AG04450 (cell line): ENCODE results near the gene NAT8.

DNA sequence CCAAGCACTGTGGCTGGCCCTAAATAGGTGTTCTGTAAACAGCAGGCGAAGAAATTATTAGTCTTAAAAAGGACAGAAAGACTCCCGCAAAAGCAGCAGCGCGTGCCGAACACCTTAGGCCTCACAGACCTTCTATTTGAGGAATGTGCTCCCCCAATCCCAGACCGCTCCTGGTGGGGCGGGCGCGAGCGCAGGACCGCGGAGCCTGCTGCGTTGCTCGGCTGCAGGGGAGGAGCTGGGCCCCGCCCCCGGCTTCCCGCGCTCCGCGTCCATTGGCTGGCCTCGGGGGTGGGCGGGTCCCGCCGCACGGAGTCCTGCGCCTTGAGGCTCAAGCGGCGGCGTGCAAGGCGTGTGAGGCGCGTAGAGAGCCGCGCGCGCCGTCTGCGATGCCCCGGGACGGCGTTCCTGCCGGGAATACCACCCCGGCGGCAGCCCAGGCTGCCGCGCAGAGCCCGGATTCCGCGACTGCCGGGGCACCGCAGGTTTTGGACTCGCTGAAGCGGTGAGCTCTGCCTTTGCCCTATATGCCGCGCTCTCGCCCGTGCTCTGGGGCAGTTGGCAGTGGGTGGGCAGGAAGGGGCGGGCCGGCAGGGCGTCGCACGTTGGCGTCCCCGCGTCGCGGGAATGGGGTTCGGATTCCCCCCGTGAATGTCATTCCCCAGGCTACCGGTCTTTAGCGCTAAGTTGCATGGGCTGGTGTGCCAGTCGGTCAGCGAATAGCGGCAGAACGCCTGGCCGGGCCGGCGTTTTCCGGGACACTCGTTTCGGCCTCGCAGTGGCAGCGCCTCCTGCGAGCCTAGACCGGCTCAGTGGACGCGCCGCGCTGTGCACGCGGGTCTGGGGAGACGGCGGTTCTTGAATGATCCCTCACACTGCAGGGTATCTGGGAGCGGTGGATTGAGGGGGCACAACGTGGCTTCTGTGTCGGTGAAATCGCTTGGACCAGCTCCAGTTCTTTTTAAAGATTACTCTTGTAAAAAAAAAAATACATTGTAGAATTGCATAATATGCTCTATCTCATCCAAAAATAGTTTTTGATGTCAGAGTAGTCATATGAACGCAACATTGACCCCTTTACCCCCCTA is 49.7 kb upstream of the PAIP2B start:
- CAGE, long polyA plus RNA = no peak
- RRBS = 4% methylated on average over 29 of the region's 98 CpGs

- CAGE, long polyA plus RNA = no peak
- RRBS = no CpG with 5 or more reads among the region's 14 CpGs
These were observed 12.0 kb upstream of the DYSF start for GRCh38 chr2:71454304-71455112.

GRCh38 chr2:71474884-71475493 is 8.5 kb downstream of the DYSF start:
- CAGE, long polyA plus RNA = no peak
- RRBS = no CpG with 5 or more reads among the region's 11 CpGs

DNA sequence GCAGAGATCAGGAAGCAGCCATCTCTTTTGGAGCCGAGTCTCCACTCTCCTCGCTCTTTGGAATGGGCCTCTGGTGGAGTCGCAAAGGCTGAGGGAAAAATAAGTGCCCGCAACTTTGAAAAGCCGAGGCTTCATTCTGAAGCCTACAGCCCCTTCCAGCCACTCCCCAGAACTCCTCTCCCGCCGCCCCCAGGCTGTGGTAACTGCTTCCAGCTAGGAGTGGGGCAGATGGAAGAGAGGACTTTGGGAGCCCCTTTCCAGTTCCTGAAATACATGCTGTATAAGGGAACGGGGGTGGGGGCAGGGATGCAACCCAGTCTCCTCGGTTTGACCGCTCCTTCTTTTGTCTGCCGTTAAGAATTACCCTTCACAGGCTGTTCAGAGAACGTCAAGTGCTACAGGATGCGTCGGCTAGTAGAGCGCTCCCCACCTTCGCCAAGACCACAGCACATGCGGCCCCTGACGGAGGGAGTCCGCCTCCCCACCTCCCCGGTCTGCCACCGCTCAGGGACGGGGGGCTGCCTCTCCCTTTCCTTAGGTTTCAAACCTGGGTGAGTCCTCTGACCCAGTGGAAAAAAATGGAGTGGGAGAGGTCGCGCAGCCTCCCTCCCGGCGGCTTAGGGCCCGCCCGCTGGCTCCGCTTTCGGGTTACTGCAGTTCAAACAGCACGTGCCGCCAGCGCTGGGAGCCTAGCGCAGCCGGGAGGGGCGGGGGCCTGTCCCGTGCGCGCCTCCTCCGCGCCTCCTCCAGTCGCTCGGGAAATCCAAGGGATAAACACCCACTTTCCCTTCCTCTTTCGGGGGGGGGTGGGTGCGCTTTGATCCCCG is 4.9 kb downstream of the CYP26B1 start:
- CAGE, long polyA plus RNA = no peak
- RRBS = 4% methylated on average over 11 of the region's 46 CpGs

- CAGE, long polyA plus RNA = no peak
- RRBS = no CpG with 5 or more reads among the region's 9 CpGs
These were observed 86.2 kb upstream of the CYP26B1 start for GRCh38 chr2:72233867-72234309.

DNA sequence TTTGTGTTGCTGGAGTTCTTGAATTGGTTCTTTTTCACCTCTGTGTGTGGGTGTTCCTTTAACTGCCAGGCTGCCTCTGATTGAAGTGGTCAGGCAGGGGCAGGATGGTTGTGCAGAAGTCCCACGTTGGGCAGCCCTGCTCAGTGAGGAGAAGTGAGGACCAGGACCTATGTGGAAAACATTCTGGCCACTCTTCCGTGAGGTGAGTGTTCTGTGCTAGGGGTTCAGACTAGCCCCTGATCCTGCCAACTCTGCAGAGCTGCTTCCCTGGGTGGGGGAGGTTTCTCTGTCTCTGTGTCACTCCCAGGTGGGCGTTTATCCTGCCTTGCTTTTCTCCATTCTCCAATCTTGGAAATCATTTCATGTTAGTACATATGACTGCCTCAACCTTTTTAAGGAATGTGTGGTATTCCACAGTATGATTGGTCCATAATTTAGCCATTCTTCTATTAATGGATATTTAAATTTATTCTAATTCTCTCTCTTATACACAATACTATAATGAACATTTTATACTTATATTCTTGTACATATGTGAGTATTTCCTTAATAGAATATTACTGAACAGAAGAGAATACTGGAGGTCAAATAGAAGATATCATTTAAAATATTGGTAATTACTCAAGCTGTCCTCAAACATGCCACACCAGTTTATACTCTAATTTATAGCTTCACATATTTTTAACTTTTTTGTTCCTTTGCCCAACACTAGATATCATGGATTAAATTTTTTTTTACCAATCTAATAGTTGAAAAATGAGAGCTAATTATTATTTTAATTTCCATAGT is 156.3 kb upstream of the CYP26B1 start:
- CAGE, long polyA plus RNA = no peak
- RRBS = no CpG with 5 or more reads among the region's 3 CpGs

DNA sequence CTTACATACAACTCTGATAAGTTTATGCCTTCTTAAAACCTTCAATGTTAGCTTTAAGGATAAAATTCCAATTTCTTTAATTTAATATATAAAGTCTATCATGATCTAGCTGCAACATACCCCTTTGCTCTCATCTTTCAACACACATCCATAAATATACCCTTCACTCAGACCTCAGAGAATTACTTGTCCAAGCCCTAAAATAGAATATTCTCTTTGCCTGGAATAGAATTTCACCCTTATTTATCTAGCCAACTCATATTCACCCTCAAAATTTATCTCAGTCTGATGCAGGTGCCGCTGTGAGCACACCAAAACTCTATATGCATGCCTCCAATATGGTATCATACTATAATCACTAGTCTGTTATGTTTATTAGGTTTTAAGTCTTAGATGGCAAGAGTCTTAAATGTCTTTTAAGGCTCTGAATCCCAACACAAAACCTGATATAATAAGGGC is 144.8 kb downstream of the EXOC6B start:
- CAGE, long polyA plus RNA = no peak
- RRBS = no CpG with 5 or more reads among the region's 1 CpG

DNA sequence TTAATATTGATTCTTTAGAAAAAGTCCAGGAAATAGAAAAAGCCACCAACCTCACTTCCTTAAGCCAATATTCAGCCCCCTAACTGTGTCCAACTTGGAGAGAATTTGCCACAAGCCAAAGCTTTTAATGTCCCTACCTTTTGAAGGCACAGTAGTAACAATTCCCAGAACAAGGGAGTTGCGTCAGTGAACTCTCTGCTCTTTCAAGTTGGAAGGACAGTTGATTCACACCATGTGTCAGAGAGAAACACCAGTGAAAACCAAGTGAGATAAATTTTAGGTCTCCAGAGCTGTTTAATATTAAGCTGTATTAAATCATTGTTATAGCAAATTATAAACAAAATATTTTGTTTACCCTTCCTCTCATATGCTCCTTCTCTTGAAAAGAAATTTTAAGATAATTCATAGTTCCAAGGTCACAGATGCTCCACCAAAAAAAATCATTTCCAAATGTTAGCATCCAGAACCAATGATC is 66.0 kb downstream of the EXOC6B start:
- CAGE, long polyA plus RNA = no peak
- RRBS = no CpG with 5 or more reads among the region's 1 CpG

- CAGE, long polyA plus RNA = no peak
- RRBS = 3% methylated on average over 10 of the region's 44 CpGs
These were observed 24.7 kb upstream of the SPR start for GRCh38 chr2:72862157-72863255.

DNA sequence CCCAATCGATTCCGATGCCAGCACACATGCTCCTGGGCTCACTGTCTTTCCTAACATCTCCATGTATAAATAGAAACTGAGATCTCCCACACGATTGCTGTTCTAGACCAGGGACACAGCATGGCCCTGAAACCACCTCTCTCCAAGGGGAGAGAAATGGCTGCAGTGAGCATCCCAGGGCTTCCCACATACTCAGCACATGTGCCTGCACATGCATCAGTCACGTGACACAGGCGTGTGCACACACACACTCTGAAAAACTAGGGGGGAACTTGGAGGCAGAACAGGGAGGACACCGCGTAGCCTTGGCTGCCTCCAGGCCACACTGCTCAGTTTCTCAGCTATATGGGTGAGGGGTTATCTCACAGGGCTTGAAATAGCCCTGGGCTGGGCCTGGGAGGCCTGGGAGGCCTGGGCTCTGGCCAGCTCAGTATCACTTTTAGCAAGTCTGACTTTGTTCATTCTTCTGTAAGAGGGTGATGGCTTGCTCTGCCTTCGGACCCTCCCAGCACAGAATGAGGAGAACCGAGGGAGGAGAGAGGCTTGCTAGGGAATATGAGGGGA is 66.9 kb downstream of the EMX1 start:
- CAGE, long polyA plus RNA = no peak
- RRBS = no CpG with 5 or more reads among the region's 9 CpGs

DNA sequence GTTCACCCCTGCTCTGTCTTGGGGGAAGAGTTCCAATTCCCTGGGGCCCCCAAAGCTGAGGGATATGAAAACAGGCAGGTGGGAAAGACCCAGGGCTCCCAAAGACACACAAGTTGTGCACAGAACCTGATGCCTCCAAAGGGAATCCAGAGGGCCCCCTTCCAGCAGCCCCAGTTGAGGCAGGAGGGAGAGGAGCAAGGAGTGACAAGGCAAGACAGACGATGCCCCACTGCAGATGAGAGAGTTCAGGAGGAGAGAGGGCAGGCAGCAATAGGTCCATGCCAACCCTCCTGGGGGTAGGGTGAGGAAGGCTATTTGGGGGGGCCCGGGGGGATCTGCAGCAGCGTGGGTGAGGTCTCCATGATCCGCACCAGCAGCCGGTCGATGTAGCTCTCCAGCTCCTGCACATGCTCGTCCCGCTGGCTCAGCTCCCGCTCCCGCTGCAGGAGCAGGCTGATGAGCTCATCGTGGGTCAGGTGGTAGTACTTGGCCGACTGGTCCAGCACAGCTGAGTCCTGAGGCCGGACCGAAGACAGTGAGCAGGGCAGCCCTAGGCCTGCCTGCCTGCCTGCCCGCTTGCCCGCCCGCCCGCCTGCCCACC is 3.8 kb upstream of the SFXN5 start:
- CAGE, long polyA plus RNA = no peak
- RRBS = 81% methylated on average over 4 of the region's 18 CpGs

DNA sequence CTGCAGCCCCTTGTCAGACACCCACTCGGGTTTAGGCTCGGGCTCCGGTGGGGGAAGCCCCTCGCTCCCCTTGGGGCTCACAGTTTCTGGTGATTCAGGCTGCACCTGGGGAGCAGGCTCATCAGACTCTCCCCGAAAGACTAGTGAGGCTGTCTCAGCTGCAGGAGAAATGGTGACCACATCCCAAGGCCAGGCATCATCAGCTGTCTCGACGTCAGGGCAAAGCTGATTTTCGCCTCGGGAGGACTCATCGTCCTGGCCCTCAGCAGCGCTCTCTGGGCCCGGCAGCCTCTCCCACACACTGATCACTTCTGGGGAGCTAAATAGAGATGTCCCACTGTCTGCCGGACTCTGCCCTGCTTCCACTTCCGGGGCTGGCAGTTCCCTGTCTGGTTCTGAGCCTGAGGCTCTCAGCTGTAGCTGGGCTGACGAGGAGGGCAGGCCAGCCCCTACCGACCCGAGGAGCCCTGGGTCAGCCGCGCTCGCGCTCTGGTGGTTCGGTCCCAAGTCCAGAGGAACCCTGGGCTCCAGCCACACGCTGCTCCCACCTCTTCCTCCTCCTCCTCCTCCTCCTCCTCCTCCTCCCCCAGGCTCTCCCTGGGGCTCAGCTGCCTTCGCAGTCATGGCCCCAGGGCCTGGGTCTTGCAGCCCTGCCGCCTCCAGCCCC is 9.2 kb upstream of the SFXN5 start:
- CAGE, long polyA plus RNA = no peak
- RRBS = 64% methylated on average over 1 of the region's 25 CpGs

GRCh38 chr2:73089240-73090255 is 18.0 kb upstream of the SFXN5 start:
- CAGE, long polyA plus RNA = no peak
- RRBS = no CpG with 5 or more reads among the region's 18 CpGs

- CAGE, long polyA plus RNA = no peak
- RRBS = 7% methylated on average over 18 of the region's 39 CpGs
These were observed 26.1 kb upstream of the NOTO start for GRCh38 chr2:73176074-73176807.

DNA sequence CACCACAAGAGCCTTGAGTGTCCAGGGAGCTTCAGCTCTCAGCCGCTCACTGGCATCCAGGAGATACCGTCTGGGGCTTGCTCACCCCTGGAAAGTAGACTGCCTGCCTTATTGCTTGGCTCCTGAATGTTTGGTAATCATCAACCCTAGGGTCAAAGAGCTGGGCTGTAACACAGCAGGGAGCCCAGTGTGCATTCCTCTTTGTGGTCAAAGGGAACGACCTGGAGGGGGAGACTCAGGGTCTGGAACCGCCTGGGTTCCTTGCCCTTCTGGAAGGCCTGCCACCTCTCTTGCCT is at the start of gene NAT8:
NAT8 (minus strand) TSS at position 101 of the 296 bp plus-strand sequence.
- CAGE, long polyA plus RNA = no peak
- RRBS = no CpG with 5 or more reads among the region's 4 CpGs

GRCh38 chr2:73917798-73918747 is 8.6 kb upstream of the DGUOK start:
- CAGE, long polyA plus RNA = no peak
- RRBS = no CpG with 5 or more reads among the region's 4 CpGs

GRCh38 chr2:73983944-73984587 is 644 bp upstream of the TET3 start:
- CAGE, long polyA plus RNA = no peak
- RRBS = 5% methylated on average over 13 of the region's 51 CpGs

DNA sequence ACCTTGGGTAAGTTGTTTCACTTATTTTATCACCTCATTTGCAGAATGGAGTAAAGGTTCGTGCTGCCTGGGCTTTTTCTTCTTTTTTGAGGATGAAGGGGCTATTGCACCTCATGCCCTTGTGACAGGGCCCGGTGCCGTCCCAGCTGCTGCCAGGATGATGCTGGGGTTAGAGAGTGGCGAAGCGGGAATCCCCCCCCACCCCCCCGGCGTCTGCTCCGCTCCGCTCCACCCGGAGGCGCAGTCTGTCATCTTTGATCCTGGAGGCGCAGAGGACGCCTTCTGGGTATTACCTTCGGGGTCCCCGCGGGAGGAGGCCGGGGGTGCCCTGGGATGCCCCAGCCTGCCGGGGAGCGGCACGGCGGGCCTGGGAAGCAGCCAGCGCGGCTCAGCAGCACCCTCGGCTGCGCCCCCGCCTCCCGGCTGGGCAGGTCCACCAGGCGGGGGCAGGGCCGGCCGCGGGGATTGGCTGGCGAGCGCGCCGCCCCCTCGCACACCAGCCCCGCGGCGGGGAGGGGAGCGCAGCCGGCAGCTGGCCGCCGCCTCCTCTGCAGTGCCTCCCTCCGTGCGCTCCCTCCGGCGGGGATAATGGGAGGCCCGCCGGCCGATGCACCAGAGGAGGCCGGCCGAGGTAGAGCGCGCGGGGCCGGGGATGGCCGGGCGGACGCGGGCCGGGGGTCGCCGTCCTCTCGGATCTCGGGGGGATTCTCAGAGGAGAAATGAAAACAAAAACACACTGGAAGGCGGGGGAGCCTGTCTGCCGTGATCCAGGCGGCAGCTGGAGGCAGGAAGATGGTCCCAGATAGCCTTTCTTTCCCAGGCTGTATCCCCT is 17.7 kb downstream of the TET3 start:
- CAGE, long polyA plus RNA = no peak
- RRBS = 1% methylated on average over 34 of the region's 68 CpGs

DNA sequence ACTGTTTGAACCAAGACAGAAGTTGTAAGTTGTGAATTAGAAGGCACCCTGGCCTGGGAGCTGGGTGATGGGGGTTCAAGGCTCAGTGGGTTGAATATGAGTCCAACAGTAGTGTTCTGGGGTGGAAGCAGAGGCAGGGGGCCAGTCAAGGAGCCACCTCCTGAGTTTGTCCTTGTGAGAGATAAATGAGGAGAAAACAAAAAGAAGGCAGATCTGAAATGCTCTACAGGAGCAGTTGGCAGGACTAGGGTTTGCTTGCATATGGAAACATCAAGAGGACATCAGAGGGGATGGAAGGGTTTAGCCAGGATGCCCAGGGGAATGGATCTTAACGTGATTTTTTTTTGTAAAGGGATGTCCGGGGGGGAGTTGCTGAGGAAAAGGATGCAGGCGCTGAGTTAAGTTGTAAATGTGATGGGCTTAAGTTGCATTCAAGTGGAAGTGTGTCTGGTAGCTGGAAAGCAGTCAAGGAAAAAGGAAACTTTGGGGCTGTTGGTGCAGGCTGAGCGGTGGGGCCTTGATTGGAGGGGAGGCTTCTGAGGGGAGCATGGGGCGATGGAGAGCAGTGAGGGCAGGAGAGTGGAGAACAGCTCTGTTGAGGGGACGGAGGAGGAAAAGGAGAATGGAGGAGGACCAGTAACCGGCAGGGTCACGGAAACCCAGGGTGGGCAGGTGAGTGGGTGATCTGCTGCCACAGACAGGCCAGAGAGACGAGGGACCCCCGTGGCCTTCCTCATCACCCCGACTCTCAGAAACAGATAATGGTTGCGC is 46.1 kb downstream of the TET3 start:
- CAGE, long polyA plus RNA = no peak
- RRBS = no CpG with 5 or more reads among the region's 12 CpGs

GRCh38 chr2:74037308-74038240 is 52.9 kb downstream of the TET3 start:
- CAGE, long polyA plus RNA = no peak
- RRBS = no CpG with 5 or more reads among the region's 5 CpGs